RPMI7951 (cell line): ENCODE measurements around the genes TRPC7, HNRNPA0 and MYOT.

- RAMPAGE, long total RNA: no peak
Measured at GRCh38 chr5:135456104-135456783, 4.1 kb upstream of the TIFAB start.

DNA sequence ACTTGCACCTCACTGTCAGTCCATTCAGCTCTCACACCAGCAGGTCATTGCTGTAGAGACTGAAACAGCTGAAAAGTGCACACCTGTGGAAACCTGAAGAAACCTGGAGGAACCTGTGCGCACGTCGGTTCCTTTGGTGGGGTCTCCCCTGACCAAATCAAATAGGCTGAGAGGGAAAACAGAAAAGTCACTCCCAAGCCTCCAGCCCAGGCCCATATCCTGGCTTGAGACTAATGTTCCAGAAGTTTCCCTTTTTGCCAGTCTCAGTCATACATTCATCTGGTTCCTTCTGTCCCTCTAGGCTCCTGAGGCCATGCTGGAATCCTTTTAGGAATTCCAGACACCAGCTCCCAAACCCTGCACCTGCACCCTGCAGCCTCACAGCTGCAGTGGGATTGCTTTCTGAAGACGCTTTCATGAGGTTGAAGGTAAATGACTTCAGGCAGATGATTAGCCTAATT is 24.2 kb upstream of the CXCL14 start:
- RAMPAGE, long total RNA: no peak

DNA sequence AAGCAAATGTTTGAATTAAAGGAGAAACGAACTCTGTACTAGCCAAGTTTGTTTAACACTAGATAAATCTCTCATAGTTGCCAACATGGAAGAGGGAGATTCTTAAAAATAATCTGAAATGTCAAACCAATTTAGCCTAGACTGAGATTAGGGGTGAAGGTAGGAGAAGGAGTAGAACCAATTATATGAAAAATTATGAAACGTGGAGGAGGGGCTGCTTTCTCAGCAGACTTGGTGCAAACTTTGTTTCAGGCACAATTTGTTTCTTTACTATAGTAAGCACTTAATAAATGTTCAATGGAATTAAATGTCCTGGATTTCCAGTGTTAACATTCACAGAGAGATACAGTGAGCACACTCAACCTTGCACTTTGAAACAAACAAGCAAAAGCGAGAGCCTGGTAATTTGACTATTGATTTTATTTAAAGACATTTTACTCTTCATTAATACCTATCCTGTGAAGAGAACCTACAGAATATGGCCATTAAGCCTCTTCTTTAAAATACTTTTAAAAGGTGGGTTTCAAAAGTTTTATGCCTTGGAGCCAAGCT is 992 bp downstream of the LECT2 start:
- RAMPAGE, long total RNA: no peak

- RAMPAGE, long total RNA: no peak
Measured at GRCh38 chr5:135998078-135998433, 30.7 kb upstream of the TGFBI start.

DNA sequence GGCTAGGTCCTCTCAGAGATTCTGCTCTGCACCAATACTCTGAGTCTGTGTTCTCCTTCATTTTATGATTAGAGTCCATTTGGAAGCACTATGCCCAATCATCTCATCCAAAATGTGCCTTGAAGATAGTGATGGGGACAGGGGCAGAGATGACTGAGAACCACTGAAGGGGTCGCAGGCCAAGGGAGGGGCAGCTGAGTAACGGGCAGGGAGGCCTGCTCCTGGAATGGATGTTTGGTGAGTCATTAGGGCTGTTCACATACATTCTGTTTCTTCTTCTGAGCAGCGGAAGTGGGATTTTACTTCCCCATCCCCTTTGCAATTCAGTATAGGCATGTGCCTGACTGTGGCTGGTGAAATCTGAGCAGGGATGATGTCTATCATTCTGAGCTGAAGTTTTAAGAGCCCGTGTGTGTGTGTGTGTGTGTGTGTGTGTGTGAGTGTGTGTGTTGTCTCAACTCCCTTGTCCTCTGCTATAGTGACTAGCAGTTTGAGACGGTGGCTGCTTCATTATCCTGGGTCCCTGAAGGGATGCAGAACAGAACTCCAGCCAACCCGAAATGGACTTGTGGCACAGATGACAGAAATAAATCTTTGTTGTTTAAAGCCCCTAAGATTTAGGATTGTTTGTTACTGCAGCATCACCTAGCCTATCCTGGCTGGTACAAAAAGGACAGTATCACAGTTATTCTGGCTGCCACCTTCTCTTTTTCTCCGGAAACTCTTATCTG is 29.3 kb upstream of the TGFBI start:
- RAMPAGE, long total RNA: no peak

- RAMPAGE, long total RNA: no peak
Measured at GRCh38 chr5:136056450-136057269, 27.9 kb downstream of the TGFBI start.

DNA sequence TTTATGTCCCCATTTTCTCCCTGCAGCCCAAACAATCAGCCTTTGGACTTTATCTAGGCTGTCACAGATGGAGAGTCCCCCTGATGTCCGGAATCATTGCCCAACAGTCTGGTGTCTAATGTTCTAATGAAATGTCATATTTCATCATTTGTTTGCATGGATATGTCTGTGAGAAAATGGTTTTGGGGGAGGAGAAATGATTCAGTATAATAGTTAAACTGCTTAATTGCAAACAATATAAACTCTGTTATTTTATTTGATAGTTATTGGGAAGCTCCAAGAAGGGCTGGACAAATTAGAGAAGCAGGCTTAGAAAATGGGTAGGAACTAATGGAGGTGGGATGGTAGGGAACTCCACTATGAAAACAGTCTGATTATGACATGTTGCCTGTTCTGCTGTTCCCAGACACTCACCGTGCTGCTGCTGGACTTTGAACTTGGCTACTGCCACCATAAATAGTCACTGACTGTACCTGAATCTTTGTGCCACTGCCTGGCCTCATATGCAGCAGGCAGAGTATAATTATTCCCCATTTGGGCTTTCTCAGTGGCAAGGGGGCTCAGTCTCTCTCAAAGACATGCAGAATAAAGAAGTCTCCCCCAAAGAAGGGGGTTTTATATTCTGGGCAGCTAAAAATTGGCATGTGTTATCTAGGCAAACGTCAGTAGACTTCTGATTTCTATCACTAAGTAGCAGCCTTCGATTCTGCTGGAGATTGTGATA is 38.2 kb upstream of the SMAD5 start:
- RAMPAGE, long total RNA: no peak

GRCh38 chr5:136190298-136190714 is 2.7 kb downstream of the SMIM32 start:
- RAMPAGE, long total RNA: no peak

GRCh38 chr5:136365420-136365619 is at the start of gene TRPC7:
TRPC7 (minus strand) TSS chr5:136365545.
- RAMPAGE, long total RNA: no peak

GRCh38 chr5:136676097-136676725 is 310.9 kb upstream of the TRPC7 start:
- RAMPAGE, long total RNA: no peak

DNA sequence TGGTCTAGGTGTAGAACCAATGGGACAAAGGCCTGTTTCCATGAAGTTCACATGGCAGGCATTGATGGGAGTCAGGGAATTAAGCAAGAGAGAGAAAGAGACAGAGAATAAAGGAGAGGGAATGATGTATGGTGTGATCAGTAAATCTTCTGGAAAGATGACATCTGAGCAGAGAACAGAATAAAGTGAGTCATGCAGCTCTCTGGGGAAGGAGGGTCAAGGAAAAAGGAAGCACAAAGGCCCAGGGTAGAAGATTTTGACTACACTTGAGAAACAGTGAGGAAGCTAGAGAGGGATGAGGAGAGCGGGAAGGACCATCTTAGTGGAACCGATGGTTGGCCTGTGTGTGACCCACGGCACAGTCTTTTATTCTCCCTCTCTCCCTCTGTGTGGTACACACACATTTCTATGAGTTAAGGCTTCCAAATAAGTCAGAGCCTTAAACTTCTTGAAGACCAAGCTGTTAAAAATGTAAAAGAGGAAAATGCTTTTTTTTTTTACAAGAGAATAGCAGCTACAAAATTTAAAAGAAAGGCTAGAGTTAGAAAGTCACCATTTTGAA is 425.9 kb downstream of the SPOCK1 start:
- RAMPAGE, long total RNA: no peak

GRCh38 chr5:137671950-137672478 is 63.9 kb downstream of the KLHL3 start:
- RAMPAGE, long total RNA: no peak

GRCh38 chr5:137754255-137755172 is at the start of gene HNRNPA0:
HNRNPA0 (minus strand) TSS chr5:137754363.
- RAMPAGE, long total RNA: no peak

DNA sequence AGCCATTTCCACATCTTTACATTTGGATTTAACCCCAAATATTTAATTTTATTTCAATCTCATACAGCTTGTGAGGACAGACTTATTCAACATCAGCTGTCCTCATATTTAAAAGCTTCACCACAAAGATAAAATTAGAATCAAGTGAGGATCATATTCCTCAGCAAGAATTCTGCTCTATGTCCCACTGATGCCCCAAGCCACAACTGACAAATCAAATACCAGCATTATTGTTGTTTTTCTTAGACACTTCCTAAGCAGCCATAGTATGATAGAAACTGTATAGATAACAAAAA is 30.0 kb upstream of the MYOT start:
- RAMPAGE, long total RNA: no peak

GRCh38 chr5:137867597-137868010 is at the start of gene MYOT:
MYOT (plus strand) TSS chr5:137867860.
- RAMPAGE, long total RNA: no peak

- RAMPAGE, long total RNA: no peak
Measured at GRCh38 chr5:137889594-137890054, 367 bp downstream of the PKD2L2 start.

- RAMPAGE, long total RNA: no peak
Measured at GRCh38 chr5:137977163-137977971, 55.5 kb downstream of the FAM13B start.

GRCh38 chr5:138241698-138242569 is 28.8 kb upstream of the CDC23 start:
- RAMPAGE, long total RNA: no peak

GRCh38 chr5:138385876-138386816 is 33.7 kb downstream of the KDM3B start:
- RAMPAGE, long total RNA: no peak

- RAMPAGE, long total RNA: no peak
Measured at GRCh38 chr5:138469083-138469213, 3.7 kb downstream of the EGR1 start.